Parietal lobe (tissue), 2 donors: Measurements from ENCODE around the genes SH3BGRL3, GPN2 and GPATCH3.

DNA sequence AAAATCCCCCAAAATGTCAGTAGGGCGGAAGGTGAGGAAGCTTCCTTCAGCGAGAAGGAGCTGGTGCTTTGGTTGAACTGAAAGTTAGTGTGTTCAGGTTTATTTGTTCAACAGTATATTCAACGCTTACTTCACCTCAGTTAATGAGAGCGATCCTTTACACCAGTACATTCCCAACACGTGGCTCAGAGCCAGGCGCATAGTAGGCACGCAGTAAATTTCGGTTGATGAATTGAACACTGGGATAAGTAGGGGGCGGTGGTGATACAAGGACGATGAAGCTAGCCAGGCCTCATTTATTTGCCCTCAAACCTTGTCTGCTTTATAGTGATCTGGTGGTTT, 972 bp downstream of the CEP85 start:
- RAMPAGE, long total RNA = no peak

GRCh38 chr1:26279902-26280504, at the start of gene SH3BGRL3:
Gene SH3BGRL3 (plus strand): TSS chr1:26280086.
- RAMPAGE, long total RNA = start-site peak on the plus strand at chr1:26280033-26280158, 574 and 411 reads in 2 replicates

- RAMPAGE, long total RNA = no peak
Measured at GRCh38 chr1:26280505-26280709, 521 bp downstream of the SH3BGRL3 start.

DNA sequence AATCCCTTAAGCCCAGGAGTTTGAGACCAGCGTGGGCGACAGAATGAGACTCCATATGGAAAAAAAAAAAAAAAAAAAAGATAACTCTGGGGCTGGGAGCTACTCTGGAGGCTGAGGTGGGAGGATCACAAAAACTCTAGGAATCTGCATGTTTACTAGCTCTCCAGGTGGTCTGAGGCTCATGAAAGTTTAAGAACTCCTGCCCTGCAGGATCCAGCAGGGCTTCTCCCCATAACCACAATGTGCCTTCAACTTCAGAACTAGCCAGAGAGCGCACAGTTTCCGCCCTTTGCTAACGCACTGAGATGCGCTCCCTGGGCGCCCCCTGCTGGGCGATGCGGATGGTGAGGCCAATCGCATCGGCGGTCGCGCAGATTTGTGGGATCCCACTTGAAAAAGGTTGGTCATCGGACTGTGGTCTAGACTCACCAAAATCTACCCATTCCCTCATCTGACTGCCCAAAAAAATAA, 8.8 kb downstream of the ZNF683 start:
- RAMPAGE, long total RNA = no peak

- RAMPAGE, long total RNA = no peak
Measured at GRCh38 chr1:26409278-26409906, 1.2 kb upstream of the LIN28A start.

GRCh38 chr1:26477842-26478470, 5.7 kb downstream of the HMGN2 start:
- RAMPAGE, long total RNA = no peak

- RAMPAGE, long total RNA = no peak
Measured at GRCh38 chr1:26500781-26501771, 28.5 kb upstream of the RPS6KA1 start.

- RAMPAGE, long total RNA = no peak
Measured at GRCh38 chr1:26537741-26538549, 8.4 kb downstream of the RPS6KA1 start.

- RAMPAGE, long total RNA = no peak
Measured at GRCh38 chr1:26694914-26695345, 885 bp upstream of the ARID1A start.

DNA sequence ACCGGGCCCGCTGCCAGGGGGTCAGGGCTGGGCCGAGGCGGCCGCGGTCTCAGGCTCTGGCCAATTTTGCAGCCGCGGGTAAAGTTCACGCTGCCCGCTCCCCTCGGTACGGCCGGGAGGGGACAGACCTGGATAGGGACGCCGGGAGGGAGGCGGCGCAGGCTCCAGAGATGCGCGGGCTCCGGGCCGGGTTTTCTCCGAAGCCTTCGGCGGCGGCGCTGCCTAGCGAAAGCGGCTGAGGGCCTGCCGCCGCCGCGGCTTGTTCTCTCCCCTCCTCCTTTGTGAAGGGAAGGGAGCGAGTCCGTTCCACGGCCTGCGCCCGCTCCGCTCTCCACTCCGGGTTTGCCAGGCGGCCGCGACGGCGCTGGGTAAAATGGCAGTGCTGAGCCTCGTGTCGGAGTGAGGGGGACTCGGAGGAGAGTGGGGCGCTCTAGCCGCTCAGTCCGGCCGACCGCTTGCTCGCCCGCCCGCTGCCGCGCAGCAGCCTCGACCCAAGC, 421 bp upstream of the ARID1A start:
- RAMPAGE, long total RNA = no peak

DNA sequence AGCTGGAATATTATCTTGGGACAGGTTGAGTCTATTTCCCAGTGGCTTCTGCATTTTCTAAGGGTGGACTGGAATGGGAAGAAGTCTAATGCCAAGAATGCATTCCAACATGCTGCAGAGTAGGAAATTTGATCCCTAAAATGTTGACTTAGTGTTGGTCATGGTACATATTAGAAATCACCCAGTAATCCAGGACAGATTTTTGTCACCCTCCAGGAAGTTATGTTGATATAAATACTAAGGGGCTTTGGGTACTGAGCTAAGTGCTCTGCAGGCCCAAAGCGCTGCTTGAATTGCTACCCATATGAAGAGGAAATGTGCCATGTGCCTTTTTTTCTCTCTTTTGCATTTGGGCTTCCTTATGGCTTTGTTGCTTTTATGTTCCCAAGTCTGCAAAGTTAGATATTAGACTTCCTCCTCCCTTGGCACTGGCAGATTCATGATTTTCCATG, 10.0 kb downstream of the ARID1A start:
- RAMPAGE, long total RNA = no peak

GRCh38 chr1:26771400-26771754, 16.4 kb upstream of the PIGV start:
- RAMPAGE, long total RNA = no peak

- RAMPAGE, long total RNA = no peak
Measured at GRCh38 chr1:26771755-26772686, 15.7 kb upstream of the PIGV start.

GRCh38 chr1:26783695-26784532, 3.8 kb upstream of the PIGV start:
- RAMPAGE, long total RNA = no peak

GRCh38 chr1:26797450-26798223, 9.9 kb downstream of the PIGV start:
- RAMPAGE, long total RNA = no peak

DNA sequence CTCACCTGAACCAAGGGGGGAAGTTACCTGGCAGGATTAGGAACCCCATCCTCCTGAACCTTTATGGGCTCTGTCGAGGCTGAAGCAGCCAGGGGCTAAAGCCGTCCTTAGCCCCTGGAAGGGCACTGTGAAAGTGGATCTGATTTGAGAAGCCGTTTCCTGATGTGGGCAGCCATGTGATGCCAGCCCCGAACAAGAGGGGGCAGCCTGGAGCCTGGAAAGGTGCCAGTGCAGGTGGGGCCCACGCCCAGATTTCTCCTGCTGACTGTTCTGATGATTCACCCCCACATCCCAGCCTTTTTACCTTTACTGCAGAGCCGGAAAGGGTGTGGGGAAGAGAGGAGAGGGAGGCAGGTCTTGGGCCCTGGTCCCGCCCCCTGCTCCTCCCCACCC, 248 bp upstream of the SFN start:
- RAMPAGE, long total RNA = no peak

GRCh38 chr1:26890186-26890981, at the start of gene GPN2:
Gene GPN2 (minus strand): TSS chr1:26890283.
- RAMPAGE, long total RNA = no peak

DNA sequence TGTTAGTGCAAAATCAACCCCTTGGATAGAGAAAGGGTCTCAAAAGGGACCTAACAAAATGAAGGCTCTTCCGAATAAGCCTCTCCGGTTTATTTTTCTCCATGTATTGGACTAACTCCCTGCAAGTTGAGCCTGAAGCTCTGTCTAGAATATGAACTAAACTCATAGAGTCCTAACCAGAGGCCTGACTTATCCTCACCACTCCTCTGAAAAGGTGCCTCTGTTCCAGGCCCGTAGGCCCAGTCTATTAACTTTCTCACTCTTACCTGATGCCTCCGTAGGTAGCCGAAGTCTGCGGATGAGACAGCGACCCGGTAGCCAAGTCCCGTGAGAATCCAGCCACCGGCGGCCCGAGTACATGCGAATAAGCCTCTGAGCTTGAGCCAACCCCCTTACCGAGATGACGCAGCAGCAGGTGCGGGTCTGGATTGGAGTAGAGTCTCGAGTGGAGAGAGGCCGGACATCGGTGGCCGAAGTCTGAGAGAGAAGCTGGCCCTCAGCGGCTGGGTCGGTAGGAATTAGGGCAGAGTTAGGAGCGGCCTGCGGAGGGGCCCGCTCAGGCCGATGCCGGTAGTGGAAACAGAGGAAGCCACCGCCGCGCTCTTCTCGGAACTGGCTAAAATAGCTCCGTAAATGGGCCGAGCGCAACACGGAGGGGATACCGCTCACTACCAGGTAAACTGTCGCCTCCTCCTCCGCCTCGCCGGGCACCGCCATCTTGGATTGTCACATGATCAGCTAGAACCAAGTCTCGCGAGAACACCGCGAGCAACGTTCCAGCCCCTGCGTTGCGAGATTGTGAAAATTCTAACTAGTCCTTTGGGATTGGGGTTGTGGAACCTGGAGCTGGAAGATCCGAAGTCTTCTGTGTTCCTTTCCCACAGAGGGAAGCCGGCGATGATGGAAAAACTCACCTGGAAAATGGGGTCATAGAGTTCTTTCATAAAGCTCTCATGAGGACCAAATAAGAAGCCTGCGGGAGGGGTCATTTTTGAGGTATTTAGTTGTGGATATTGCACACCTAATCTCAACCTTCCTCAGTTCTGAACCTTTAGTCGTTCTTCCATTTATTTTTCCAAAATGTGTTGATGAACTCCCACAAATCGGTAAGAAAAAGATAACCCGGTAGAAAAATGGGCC, at the start of gene GPATCH3:
Gene GPATCH3, minus strand, starts transcription at position 742 of the 1,140 bp plus-strand sequence.
- RAMPAGE, long total RNA = no peak

- RAMPAGE, long total RNA = no peak
Measured at GRCh38 chr1:26913274-26913743, 466 bp downstream of the NR0B2 start.

DNA sequence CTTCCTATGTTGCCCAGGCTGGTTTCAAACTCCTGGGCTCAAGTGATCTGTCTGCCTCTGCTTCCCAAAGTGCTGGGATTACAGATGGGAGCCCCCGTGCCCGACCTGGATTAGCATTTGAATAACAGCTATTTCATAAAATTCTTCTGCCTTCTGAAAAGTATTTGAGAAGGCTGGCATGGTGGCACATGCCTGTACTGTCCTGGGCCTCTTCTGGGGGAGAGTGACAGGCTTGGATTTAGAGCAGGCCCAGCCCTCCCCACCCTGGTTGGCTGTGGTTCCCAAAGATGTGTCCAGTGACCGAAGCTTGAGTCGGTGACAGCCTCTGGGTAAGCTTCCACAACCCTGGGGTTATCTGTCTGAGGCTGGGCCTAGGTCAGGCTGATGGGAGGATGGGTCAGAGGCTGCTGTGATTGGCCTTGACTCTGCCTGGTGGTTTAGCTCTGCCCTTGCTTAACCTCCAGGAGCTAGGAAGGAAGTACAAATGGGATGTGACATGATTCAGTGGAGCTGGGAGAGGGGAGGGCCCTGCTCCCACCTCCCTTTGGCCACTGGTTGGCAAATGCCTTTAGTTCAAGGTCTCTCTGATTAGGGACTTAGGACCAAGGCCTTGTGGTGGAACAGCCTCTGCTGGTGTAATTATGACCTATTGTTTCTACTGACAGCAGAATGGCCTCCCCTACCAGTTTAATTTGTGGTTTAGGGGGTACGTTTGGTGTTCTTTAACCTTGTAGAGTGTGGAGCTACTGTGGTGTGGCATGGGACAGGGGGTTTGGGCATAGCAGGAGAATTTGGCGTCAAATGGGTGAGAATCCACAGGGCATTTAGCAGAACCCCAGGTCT, 16.5 kb downstream of the NUDC start:
- RAMPAGE, long total RNA = no peak